HTERT-HM (cell line): ENCODE measurements around the gene PLAC1.

GRCh38 chrX:130013854-130014623, 31.6 kb downstream of the BCORL1 start:
- RRBS = 32% methylated on average over 7 of the region's 24 CpGs

DNA sequence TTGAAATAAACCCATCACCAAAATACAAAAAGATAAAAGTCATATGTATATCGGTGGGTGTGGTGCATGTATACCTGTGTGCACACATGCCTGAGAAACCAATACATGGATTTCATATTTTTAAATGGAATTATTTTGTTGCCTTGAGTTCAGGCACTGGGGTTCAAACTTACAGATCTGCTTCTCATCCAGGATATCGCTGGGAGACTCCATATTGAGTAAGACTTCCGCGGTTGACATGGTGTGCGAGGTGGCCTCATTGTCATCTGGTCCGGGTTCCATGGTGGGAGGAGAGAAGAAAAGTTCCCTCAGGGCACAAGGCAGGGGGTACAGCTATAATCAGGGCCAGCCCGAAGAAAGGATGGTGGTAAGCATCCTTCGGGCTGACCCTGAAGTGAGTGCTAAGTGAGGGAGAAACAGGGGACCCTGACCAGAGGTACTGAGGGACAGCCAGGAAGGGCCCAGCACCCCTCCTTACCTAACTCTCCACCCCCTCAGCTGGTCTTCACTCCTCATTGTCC, 36.4 kb downstream of the ELF4 start:
- RRBS = no CpG with 5 or more reads among the region's 8 CpGs

DNA sequence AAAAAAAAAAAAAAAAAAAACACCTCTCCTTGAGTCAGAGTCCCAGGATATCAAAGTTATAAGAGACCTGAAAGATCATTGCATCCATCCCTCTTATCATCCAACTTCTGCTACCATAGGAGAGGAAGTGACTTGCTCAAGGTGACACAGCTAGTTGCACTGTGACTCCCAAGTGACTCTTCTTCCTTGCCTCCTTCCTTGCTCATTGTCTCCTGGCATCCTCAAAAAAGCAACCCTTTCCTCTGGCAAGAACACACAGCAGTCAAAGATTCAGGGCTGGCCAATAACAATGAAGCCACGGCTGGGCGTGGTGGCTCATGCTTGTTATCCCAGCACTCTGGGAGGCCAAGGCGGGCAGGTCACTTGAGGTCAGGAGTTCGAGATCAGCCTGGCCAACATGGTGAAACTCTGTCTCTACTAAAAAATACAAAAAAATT, 20.8 kb downstream of the ELF4 start:
- RRBS = no CpG with 5 or more reads among the region's 4 CpGs

- RRBS = no CpG with 5 or more reads among the region's 7 CpGs
Measured at GRCh38 chrX:130098233-130098812, 12.0 kb downstream of the ELF4 start.

DNA sequence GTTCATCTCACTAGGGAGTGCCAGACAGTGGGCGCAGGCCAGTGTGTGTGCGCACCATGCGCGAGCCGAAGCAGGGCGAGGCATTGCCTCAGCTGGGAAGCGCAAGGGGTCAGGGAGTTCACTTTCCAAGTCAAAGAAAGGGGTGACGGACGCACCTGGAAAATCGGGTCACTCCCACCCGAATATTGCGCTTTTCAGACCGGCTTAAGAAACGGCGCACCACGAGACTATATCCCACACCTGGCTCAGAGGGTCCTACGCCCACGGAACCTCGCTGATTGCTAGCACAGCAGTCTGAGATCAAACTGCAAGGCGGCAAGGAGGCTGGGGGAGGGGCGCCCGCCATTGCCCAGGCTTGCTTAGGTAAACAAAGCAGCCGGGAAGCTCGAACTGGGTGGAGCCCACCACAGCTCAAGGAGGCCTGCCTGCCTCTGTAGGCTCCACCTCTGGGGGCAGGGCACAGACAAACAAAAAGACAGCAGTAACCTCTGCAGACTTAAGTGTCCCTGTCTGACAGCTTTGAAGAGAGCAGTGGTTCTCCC, 115.8 kb downstream of the RBMX2 start:
- RRBS = no CpG with 5 or more reads among the region's 24 CpGs

GRCh38 chrX:130564225-130564564, 162.4 kb downstream of the RBMX2 start:
- RRBS = no CpG with 5 or more reads among the region's 4 CpGs

DNA sequence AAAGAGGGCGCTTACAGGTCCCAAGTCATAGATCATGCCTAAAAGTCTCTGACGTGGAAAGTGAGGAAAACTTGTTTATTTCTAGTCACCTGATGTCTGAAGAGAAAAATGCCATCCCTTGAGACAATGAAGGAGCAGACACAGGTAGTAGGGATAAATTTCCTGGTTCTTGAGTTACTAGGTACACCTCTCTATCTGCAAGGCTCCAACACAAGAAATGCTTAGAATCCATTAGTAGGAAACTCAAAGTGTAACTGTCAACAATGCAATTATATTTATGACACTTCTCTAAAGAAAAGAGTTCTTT, 233.4 kb downstream of the ENOX2 start:
- RRBS = no CpG with 5 or more reads among the region's 2 CpGs

DNA sequence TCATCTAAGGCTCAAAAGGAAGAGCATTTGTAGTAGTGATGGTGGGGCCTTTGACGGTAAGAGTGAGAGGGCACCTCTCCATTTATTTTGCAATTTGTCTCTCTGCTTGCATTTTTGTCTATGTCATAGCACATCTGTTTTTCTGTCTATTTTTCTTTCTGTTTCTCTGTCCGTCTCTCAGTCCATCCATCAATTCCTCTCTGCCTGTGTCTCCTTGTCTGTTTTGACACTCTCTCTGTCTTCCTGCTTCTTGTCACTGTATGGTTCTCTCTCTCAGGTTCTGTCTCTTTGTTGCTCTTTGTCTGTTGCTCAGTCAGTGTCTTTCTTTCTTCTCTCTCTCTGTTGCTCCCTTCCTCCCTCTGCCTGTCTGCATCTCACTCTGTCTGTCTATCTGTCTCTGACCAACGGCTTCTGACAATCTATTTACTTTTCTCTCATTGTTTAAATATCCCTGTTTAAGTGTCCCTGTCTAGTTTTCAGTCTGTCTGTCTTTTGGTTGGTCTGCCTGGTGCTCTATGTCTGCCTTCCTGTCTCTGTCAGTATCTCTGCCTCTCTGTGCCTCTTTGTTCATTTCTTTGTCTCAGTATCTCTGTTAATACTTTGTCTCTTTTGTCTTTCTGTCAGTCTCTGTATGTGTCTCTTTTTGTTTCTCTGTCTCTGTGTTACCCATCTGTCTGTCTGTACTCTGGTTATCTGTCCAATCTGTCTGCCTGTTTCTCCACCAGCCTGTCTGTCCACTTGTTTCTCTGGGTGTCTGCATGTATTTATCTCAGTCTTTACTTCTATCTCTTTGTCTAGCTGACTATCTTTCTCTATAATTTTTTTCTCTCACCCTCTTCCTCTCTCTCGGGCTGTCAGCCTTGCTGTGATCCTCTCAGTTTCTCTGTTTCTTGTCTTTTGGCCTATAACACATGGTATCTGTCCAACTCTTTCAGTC, 153.0 kb downstream of the ENOX2 start:
- RRBS = no CpG with 5 or more reads among the region's 4 CpGs

GRCh38 chrX:131251478-131251699, 37.7 kb downstream of the IGSF1 start:
- RRBS = no CpG with 5 or more reads among the region's 6 CpGs

- RRBS = 20% methylated on average over 23 of the region's 55 CpGs
Measured at GRCh38 chrX:132023424-132024614, 717 bp downstream of the STK26 start.

GRCh38 chrX:132169420-132169951, 41.7 kb upstream of the FRMD7 start:
- RRBS = no CpG with 5 or more reads among the region's 3 CpGs

DNA sequence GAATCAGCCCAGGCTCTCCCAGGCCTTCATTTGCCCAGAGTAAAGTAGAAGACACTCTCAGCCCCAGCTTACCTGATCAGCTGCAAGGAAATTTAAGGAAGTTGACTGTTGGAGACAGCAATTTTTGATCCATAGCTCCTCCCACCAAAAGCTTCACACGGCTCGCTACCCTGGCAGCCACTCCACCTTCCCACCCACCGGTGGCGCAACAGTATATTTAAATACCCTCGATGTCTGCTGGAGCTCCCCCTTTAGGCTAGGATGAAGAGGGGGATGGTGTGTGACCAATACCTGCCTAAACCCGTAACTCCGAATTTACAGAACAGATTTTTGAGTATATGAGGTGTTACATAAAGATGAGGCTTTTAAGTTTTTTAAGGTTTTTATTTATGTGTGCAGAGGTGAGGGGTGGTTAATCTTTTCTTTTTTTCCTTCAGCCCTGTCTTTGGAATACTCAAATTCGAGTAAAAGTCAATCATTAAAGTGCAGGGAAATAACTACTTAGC, 75.3 kb downstream of the MBNL3 start:
- RRBS = no CpG with 5 or more reads among the region's 8 CpGs

- RRBS = no CpG with 5 or more reads among the region's 6 CpGs
Measured at GRCh38 chrX:132613217-132613571, 124.4 kb upstream of the MBNL3 start.

GRCh38 chrX:133444782-133445561, 29.7 kb upstream of the GPC4 start:
- RRBS = no CpG with 5 or more reads among the region's 12 CpGs

DNA sequence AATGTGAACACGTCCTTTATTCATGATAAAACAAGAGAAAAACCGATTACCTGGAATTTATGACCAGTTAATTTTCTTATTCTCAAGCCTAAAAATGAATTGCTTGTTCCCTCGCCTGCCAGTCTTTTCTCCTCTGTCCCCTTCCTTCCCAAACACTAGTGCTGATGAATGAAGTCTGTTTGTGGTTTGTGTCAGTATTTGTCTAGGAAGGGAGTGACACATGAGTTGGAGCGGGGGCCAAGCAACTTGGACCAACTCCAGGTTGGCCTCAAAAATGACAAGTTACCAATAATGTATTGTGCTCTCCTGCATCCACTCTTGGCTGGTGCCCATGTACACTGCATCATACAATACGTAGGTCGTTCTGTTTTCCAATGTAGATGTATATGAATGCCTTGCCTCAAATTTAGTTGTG, 222.9 kb upstream of the GPC4 start:
- RRBS = no CpG with 5 or more reads among the region's 6 CpGs

DNA sequence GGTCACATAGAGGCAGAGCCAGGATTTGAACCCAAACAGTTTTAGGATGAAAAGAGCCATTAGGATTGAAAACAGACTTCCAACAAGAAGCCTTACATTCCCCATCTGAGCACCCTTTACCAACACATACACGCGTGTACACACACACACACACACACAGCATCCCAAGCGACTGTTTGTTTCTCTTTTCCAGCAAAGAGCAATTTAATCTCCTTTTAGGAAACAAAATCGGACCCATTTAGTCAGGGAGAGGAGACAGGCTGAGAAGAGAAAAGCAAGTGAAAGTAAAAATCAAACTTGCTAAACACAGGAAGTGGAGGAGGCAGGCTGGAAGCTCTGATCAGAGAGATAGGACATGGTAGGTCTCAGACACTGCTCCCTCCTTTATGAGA, 62.4 kb downstream of the GPC3 start:
- RRBS = no CpG with 5 or more reads among the region's 4 CpGs

- RRBS = no CpG with 5 or more reads among the region's 8 CpGs
Measured at GRCh38 chrX:134169430-134169781, 67.6 kb upstream of the CCDC160 start.

- RRBS = 18% methylated on average over 23 of the region's 62 CpGs
Measured at GRCh38 chrX:134171528-134172331, 65.3 kb upstream of the CCDC160 start.

GRCh38 chrX:134546813-134547866, 87.2 kb downstream of the HPRT1 start:
- RRBS = no CpG with 5 or more reads among the region's 13 CpGs

- RRBS = no CpG with 5 or more reads among the region's 4 CpGs
Measured at GRCh38 chrX:134658073-134658669, at the start of gene PLAC1. PLAC1 (minus strand) TSS chrX:134658471.